Glomerular endothelial cell (primary cell): ENCODE data around the gene CENPM.

- RAMPAGE, long total RNA: no peak
These were observed 1.4 kb downstream of the TEF start for GRCh38 chr22:41383168-41383434.

- RAMPAGE, long total RNA: no peak
These were observed 5.6 kb downstream of the TEF start for GRCh38 chr22:41387107-41387913.

DNA sequence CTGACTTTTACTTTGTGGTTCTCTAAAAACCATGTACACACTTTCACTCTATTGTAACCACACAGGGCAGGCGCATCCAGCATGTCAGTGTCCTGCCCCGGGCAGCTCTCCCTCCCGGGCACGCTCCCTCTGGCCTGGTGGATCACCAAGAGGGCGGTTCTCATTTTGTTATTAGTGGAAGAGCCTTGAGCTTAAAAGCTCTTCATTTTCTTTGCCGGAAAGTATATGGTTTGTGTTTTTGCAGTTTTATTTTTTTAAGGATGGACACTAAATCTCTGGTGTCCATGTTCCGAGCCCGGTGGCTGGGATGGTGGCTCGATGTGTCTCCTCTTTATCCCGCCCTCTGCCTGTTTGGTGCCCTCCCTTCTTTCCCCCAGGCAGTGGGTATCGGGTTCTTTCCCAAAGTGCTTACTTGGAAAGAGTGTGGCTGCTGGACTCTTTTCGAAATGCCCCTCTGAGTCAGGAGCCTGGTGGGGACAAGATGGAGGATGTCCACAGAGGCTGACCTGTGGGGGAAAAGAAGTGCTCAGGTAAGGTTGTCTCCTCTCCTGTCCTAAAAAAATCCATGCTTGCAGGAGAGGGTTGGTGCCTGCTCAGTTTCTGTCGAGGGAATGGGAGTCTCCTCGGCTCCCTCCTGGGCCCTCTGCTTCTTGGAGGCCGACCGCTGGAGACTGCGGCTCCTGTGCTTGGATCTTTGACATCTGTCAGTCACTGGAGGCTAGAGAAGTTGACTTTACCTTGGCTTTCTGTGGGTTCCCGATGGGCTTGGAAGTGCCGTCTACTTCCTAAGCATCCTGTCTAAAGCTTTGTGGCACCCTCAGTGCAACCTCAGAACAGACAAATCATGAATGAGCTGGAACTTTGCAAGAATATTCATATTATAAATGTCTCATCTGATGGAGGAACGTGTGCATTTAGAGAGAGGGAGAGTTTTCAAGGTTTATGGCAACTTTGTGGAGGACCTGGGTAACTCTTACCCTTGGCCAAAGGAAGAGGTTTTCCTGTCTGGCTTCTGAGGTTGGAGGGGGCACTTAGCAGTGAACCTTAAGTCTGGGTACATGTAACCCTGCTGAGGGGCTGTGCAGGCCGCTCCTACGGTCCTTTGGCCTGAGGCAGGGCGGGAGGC lies 16.3 kb downstream of the TEF start:
- RAMPAGE, long total RNA: no peak

DNA sequence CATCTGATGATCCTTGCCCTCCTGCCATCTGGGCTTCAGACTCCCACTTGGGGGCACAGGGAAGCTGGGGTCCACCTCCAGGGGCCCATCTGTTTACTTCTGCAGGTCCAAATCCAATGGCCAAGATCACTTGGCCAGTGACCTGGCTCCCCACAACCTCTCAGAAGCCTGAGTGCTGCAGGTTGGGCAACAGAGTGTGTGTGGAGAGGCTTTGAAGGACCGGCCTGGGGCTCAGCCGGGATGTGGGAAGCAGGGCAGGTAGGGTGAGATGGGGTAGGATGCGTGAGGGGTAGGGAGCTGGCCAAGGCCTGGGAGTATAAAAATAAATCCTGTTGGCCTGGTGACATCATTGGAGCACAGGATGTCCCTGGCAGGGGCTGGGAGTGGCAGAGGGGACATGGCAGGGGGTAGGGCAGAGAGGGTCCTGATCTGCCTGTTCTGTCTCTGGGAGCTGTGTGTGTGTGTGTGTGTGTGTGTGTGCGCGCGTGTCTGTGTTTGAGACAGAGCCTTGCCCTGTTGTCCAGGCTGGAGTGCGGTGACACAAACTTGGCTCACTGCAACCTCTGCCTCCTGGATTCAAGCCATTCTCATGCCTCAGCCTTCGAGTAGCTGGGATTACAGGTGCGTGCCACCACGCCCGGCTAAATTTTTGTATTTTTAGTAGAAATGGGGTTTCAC lies 28.6 kb downstream of the TEF start:
- RAMPAGE, long total RNA: no peak

DNA sequence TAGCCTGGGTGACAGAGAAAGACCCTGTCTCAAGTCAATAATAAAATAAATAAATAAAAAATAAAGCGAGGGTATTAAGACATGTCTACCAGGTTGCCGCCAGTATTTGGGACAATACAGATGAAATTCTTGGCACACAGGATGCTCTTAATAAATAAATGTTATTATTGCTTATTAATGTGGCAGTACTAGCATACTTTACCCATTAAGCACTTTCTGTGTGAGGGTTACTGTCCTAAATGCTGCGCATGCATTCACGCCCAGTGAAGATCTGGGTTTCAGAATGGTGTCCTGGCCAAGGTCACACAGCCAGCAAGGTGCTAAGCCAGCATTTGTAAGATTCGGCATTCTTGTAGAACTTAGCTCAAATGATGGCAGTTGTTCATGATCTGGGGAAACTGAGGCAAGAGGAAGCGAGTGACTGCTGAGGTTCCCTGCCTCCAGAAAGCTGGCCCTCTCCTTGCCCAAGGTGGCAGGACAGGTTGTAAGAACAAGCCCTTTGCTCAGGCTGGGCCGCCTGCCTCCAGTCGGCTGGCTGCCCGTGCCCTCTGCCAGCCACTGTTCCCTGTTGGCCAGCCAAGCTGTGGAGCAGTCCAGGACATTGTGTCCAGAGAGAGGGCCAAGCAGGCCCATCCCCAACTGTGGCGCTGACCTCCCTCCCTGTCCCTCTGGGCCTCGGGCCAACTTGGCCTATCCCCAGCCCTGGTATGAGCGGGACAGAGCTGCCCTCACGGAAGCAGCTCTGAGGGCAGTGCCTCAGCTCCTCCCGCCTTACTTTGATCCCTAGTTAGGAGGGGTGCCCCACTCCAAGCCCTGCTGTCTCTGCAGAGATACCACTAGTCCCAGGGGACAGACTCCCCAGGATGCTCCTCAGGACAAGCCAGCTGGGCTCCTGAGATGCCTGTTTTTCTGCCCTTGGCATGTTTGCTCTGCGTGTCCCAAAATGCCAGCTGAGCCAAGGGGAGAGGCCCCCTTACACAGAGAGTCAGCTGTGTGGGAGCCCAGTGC lies 28.8 kb downstream of the TOB2 start:
- RAMPAGE, long total RNA: no peak

DNA sequence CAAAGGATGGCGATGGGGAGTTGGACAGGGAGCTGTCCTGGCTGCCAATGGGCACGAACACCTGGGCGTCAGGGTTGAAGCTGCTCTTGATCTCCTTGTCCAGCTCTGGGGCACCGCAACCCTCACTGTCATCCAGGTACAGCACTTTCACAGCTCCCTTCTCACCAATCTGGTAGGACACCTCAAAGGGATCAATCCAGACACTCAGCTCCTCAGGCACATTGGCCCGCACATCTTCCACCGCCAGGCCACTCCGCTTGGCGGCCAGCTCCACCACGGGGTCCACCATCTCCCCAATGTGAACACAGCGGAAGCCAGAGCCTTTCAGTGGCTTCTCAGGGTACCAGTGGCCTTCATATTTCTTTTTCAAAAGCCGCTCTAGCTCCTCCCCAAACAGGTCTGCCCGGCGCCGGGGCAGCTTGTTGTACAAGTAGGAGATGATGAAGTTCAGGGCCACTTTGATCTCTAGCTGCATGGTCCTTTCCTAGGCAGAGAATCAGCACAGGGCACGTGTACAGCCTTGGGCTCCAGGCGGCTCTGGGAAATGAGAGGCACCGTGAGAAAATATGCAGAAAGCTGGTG lies 9.6 kb downstream of the TOB2 start:
- RAMPAGE, long total RNA: no peak

- RAMPAGE, long total RNA: no peak
These were observed 16.9 kb downstream of the ACO2 start for GRCh38 chr22:41485884-41486170.

GRCh38 chr22:41523092-41523459 lies 21.2 kb downstream of the POLR3H start:
- RAMPAGE, long total RNA: no peak

DNA sequence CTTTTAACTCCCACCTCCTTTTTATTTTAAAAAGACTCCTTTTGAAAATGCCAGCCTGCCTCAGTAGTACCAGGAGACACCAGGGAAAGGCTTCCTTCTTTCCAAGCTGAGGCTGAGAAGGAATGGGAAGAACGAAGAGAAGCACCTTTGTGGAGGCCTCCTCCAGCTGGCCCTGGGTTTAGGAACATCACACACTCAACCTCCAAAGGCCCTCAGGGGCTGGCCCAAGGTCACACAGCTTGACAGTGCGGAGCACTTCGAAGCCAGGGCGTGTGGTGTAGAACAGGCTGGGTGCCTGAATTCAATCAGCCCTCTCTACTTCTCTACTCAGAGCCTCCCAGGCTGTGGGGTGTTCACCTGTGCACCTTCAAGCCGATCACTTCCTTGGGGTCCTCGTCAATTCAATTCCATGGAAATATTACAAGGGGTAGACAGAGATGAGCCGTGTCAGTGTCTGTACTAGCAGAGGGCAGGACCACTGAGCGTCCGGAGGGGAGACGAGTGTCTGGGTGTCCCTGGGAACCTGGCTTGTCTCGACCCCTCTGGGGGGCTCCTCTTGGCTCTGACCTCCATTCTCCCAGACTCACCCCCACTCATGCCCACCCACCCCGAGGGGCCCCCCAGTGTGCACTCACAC lies 650 bp upstream of the CSDC2 start:
- RAMPAGE, long total RNA: no peak

DNA sequence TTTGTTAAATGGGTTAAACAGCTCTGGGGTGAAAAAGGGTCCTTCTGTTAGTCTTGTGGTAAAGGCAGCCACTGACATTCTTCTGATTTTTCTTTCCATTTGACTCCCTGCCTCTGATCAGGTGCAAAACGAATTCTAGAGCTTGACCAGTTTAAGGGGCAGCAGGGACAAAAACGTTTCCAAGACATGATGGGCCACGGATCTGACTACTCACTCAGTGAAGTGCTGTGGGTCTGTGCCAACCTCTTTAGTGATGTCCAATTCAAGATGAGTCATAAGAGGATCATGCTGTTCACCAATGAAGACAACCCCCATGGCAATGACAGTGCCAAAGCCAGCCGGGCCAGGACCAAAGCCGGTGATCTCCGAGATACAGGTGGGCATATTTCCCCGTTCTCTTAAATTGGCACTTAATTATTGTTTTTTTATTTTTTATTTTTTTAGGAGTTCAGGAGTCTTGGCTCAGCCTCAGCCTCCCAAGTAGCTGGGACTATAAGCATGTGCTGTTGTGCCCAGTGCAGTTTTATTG lies 15.4 kb downstream of the XRCC6 start:
- RAMPAGE, long total RNA: no peak

GRCh38 chr22:41696662-41697751 lies 2.3 kb upstream of the MEI1 start:
- RAMPAGE, long total RNA: no peak

- RAMPAGE, long total RNA: no peak
These were observed 26.2 kb downstream of the SREBF2 start for GRCh38 chr22:41859200-41859510.

GRCh38 chr22:41864733-41865809 lies 32.2 kb downstream of the SREBF2 start:
- RAMPAGE, long total RNA: no peak

DNA sequence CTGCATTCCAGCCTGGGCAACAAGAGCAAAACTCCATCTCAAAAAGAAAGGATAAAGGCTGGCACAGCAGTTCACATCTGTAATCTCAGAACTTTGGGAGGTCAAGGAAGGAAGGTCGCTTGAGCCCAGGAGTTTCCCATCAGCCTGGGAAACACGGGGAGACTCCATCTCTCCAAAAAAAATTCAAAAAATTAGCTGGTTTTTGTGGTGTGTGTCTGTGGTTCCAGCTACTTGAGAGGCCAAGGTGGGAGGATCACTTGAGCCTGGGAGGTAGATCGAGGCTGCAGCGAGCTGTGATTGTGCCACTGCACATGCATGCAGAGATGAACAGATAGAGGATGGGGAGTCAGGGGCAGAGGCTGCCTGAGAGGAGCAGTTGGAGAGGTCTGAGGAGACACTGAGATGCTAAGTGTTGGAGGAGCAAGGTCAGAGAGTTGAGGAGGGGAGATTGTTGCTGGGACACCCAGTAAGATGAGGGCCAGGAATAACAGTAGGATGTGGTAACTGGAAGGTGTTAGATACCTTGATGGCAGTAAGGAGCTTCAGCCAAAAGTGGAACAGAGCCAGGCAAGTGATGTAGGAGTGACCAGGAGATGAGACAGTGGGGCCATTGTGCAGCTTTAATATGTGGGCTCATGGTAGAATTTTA lies 32.0 kb downstream of the SHISA8 start:
- RAMPAGE, long total RNA: no peak

DNA sequence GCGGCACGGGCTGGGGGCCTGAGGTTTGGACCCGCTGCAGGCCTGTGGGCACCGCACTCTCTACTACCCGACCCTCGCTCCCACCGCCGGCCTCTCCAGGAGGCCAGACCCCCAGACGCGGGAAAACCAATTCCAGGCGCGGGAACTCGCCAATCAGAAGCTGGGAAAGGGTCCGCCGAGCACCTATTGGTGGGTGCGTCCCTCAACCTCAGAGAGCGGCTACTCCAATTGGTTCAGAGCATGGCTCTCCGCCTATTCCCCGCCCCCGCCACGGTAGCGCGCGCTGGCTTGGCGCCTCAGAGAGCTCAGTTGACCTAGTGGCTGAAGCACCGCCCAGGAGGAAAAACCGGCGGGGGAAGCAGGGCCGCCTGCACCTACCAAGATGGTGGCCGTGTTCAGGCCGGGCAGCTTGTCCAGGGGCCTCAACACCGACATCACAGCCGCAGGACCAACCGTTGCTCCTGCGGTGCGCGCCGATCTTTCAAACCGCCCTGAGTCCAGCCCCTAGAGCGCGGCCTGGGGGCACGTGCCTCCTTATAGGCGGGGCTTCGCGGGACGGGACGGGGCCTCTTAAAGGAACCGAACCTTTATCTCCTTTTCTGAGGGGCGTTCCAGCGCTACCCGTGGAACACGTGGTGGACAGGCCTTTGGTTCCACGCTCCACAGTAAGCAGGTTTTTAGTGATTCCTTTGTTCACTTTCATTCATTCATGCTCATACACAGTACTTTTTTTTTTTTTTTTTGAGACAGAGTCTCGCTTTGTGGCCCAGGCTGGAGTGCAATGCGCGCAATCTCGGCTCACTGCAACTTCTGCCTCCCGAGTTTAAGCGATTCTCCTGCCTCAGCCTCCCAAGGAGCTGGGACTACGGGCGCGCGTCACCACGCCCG lies at the start of gene CENPM:
CENPM (minus strand) TSS at position 511 of the 888 bp plus-strand sequence.
- RAMPAGE, long total RNA: start-site peak on the minus strand centred at position 497 of the sequence, 30 bp wide, 9 and 26 reads in 2 replicates

DNA sequence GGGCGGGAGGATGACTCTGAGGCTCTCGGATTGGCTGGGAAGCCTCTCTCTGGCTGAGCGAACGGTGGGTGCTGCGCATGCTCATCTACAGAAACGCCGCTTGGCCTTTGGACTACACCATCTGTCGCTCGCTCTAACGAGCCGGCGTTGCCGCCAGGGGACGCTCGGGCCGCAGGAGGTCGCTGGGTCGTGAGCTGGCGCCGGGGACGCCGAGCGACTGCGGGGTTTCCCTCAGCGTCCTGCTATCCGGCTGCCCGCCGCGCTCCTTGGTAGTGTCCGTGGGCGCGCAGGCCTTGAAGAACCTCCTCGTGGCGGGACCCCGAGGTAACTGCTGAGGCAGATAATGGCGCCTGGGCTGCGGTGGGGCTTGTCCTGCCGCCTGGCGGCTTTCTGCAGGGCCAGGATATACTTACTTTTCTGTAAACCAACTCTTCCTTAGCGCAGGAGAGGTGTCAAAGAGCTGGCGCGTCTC lies 322 bp upstream of the NDUFA6 start:
- RAMPAGE, long total RNA: no peak

DNA sequence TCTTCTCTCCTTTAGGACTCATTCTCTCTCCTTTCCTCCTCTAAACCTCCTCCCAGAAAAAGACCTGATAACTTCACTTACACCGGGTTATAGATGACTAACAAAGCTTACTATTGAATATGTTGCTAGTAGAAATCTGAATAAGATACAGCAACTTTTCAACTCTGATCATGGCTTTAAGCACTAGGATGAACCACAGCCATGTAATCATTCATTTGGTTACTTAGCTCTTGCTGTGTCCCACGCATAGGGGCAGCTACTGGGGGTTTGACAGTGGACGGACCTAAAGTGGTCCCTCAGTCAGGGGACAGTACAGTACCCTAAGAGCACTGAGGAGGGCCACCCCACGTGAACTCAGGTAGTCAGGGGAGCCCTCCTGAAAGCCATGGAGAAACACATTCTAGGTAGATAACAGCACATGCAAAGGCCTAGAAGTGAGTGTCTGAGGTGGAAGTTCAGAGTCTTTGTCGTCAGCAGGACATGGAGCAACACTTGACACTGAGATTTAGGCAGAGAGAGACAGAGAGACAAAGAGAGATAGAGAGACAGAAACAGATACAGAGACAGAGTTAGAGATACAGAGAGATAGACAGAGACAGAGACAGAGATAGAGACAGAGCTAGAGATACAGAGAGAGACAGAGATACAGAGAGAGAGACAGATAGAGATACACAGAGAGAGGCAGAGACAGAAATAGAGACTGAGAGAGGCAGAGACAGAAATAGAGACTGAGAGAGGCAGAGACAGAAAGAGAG lies 11.8 kb downstream of the CYP2D6 start:
- RAMPAGE, long total RNA: no peak

DNA sequence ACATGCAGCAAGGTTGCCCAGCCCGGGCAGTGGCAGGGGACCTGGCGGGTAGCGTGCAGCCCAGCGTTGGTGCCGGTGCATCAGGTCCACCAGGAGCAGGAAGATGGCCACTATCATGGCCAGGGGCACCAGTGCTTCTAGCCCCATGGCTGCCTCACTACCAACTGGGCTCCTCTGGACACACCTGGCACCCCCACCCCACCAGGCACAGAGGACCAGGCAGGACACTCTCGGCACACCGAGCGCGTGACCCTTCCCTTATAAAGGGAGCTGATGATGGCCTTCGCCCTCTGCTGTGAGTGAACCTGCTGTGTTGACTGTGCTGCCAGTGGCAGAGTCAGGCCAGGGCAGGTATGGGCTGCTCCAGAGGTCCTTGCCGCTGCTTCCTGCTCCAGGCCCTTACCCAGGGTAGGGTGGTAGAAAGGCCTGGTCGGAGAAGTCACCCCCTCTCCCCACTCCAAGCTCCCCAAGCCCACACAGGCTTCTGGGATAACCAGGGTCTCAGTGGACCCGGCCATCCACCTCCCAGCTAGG lies 13.8 kb upstream of the CYP2D6 start:
- RAMPAGE, long total RNA: no peak

GRCh38 chr22:42209934-42211348 lies 60.0 kb downstream of the TCF20 start:
- RAMPAGE, long total RNA: no peak

- RAMPAGE, long total RNA: no peak
These were observed 44.3 kb upstream of the TCF20 start for GRCh38 chr22:42314855-42315088.